ENCODE measurements around the genes KIF26A, AHNAK2 and GPR132.

- PRO-cap = unidirectional peak, plus-strand start at chr14:104138587
Measured at GRCh38 chr14:104138165-104138953, at the start of gene KIF26A. KIF26A (plus strand) TSS chr14:104138587.

GRCh38 chr14:104155556-104156136, 17.3 kb downstream of the KIF26A start:
- PRO-cap = no peak

GRCh38 chr14:104268056-104268426, 129.7 kb downstream of the KIF26A start:
- PRO-cap = no peak

DNA sequence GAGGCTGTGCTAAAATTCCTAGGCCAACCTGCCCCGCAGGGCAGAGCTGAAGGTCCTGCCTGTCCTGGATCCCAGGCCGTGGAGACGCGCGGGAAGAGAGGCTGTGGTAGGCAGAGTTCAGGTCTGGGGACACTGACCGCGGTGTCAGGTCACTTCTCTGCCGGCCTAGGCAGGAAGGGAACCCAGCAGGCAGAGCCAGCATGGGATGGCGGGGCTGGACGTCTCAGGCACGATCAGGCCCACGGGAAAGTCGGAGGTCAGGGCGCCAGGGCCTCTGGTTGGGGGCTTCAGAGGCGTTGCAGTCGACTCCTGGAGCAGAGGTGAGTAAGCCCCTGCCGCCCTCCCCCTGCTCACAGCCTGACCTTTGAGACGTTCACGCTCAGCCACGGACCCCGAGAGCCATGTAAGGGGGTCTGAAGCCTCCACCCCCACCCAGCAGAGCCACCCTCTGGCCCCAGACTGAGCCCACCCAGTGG, 142.7 kb downstream of the KIF26A start:
- PRO-cap = no peak

DNA sequence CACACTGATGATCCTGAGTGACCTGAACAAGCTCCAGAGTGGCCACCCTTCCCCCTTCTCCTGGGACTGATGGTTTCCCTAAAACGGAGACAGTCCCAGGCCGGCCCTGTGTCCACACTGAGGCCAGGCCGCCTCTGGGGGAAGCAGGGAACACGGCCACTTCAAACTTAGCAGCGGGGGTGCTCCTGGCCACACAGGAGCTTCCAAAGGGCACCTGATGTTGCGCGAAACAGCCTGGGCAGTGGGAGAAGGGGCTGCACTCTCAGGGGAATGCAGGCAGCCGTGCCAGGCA, 606 bp downstream of the C14orf180 start:
- PRO-cap = no peak

DNA sequence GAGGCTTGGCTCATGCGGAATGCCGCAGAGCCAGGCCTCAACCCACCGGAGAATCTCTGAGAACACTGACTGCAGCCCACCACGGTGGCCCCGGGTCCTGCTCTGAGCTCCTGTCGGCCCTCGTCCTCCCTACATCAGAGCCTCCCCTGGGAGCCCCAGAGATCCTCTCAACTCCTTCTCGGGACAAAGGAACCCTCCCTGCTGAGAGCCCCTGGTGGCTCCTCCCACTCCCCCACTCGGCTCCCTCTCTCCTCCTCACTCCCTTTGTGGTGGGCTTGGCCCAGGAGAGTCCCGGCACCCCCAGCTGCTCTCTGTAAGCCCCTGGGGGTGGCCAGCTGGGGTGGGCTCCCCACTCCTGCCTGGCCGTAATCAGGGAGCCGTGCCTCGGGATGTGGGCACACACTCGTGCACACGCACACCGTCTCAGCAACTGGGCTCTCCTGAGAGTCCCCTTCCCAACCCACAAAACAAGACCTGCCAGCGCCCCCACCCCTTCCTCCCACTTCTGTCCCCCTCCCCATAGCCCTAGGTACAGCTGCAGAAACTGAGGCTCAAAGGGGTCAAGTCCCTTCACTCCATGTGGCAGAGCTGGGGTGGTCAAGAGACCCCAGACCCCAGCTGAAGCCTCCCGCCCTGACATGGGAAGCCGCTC, 10.9 kb upstream of the INF2 start:
- PRO-cap = bidirectional peak, plus-strand start at position 256 of the sequence, minus-strand start at position 169 of the sequence

DNA sequence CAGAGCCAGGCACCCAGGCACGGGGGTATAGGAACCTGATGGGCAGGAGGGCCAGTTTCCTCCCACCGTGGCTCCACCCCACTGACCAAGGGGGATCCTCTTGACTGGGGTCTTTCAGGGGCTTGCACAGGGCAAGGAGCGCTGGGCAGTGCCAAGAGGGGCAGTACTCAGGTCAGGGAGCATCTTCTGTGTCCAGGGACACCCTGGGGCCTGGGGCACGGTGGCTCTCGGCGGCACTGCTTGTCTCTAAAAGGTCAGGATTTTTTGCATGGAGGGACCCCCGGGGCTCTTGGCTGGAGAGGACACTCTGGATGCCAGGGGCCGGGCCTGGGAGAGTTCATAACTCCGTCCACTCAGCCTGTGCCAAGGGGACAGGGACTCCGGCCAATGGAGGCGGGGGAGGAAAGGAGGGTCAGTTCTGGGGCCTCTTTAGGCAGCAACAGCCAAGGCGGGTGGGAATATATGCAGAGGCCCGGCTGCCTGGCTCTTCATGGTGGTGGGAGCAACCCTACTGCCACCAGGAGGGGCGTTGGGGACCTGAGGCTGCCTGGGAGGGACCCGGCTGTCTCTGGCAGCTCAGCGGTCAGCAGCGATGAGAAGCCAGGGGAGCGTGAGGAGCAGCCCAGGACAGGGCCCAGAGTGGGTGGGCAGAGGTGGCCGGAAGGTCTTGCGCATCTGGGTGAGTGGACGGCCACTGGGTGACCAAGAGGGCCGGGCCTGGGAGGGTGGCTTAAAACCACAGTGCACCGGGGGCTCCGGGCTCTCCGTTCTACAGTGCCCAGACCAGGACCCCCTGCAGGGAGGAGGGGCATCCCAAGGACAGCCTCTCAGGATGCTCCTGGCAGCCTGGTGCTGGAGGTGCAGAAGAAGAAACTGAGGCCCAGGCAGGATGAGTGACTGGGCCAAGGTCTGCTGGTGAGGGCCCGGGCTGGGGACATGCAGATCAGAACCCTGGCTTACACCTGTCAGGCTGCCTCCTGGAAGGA, 9.8 kb downstream of the INF2 start:
- PRO-cap = no peak

GRCh38 chr14:104707192-104707636, 16.8 kb upstream of the ADSS1 start:
- PRO-cap = no peak

DNA sequence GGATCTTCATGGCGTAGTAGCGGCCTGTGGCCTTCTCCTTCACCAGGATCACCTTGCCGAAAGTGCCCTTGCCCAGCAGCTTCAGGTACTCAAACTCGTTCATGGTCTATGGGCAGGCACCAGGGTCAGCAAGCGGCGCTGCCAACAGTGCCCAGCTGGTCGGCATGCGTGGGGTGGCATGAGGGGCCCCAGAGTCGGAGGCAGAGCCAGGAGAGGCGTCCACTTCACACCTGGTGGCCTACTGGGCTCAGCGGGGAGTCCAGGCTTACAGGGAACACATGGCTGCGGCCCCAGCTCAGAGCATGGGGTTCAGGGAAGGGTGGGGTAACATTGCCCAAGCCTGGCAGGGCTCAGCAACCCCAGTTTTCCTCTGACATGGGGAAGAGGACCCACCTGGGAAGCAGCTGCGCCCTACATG, 20.4 kb downstream of the AKT1 start:
- PRO-cap = no peak

DNA sequence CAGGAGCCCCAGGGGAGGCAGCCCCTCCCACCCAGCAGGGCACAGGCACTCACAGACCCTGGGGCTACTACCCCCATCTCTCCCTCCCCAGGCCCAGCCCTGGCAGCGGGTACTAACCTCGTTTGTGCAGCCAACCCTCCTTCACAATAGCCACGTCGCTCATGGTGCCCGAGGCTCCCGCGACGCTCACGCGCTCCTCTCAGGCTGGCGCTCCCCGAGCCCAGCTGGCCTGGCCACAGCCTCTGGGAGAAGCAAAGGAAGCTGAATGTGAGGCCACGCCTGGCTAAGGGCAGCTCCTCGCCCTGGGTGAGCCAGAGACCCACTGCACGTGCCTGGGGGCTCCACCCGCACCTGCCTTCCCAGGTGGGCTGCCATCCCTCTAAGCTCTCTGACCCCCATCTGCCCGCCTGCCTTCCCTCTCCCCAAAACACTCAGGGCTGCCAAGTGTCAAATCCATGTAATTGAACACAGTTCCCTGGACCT, 3.0 kb downstream of the AKT1 start:
- PRO-cap = no peak

- PRO-cap = no peak
Measured at GRCh38 chr14:104825743-104826038, 24.8 kb downstream of the ZBTB42 start.

DNA sequence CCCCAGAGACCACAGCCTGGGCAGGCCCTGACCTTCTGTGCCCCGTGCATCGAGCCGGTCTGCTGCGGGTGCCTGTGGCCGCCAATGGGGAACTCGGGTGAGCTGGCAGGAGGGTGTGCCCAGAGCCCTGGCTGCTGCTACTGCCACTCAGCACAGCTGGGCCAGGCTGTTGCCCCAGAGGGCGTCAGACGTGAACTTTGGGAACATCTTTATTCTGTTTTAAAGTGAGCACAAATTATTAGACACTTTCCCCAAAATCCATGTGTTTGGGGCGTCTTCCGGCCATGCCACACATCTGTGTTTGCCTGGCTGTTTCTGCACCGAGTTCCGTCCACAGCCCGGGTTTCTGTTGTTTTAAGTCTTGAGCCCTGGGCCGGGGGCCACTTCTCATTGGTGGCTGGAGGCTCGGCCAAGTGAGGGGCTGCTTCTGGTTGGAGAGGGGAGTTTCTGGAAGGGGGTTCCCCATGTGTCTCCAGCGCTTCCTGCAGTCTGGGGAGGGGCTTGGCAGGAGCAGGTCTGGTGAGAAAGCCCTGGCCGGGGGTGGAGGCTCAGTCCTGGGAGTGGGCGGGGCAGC, 7.7 kb downstream of the CEP170B start:
- PRO-cap = no peak

DNA sequence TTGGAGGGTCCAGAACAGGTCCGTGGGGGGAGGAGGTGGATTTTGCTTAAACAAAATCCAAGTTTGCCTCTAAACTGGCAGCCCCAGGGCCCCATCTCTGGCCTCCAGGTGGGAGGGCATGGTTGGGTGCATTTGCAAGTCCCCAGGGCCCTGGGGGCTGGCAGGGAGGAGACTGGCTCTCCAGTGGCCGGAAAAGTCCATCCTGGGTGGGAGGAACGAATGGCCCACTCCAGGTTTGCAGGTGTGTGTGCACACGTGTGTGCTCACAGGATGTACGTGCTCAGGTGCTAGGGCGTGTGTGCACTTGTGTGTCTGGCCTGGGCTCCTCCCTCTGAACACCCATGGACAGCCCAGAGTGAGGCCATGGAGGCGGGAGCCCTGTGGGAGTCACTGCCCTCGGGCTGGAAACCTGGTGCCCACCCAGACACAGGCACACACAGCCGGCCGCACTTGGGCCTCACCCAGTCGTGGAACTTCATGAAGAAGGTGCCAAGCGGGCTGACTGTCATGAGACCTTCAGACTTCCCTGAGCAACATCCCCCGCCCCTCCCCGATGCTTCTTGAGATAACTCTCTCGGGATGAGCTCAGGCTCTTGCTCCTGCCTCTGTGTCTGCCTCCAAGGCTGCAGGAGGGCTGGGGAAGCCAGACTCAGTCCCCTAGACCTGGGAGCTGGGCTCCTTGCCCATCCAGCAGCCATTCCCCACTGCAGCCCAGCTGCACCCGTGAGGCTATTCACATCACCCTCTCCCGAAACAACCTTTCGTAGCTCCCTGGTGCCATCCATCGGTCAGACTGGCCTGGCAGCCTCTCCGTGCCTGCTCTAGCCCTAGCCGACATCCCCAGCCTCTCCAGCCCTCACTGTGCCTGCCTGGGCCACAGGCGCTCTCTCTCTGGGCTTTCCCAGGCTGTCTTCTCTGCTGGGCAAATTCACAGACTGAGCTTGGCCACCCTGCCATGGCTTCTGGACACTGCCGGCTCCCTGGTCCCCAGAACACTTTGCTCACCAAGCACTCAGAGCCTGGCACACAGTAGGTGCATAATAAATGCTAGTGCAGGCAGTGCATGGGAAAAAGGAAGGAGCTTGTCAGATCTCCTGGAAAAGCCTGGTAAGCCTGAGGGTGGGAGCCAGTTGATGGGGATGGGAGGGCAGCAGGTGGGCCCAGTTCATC, 9.3 kb downstream of the AHNAK2 start:
- PRO-cap = no peak

DNA sequence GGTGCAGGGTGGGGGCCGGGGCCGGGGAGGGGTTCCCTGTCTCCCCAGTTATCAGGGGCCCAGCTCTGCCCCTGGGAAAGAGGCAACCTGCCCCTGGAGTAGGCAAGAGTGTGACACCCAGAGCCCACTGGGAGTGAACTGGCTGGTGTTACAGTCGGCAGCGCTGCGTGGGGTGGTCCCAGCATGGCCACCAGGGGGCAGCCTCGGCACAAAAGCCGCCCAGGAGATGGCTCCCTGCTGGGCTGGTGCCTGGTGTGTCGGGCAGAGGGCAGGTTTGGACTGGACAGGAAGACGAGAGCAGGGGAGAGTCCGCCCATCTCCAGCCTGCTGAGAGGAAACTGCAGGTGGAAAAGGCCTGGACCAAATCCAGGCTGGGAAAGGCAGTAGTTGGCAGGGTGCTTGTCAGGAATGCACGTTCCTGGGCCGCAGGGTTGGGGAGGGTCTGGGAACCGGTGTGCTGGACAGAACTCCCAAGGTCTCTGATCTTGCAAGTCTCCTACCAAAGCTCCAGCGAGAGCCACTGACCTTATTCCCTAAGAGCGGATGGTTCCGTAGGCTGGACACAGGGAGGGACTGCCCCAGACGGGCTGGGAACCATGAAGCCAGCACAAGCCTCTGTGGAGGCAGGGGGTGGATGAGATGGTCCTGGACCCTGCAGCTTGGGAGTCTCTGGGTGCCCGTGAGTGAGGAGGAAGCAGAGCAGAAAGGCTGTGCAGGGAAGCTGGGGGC, 1.9 kb downstream of the AHNAK2 start:
- PRO-cap = no peak

DNA sequence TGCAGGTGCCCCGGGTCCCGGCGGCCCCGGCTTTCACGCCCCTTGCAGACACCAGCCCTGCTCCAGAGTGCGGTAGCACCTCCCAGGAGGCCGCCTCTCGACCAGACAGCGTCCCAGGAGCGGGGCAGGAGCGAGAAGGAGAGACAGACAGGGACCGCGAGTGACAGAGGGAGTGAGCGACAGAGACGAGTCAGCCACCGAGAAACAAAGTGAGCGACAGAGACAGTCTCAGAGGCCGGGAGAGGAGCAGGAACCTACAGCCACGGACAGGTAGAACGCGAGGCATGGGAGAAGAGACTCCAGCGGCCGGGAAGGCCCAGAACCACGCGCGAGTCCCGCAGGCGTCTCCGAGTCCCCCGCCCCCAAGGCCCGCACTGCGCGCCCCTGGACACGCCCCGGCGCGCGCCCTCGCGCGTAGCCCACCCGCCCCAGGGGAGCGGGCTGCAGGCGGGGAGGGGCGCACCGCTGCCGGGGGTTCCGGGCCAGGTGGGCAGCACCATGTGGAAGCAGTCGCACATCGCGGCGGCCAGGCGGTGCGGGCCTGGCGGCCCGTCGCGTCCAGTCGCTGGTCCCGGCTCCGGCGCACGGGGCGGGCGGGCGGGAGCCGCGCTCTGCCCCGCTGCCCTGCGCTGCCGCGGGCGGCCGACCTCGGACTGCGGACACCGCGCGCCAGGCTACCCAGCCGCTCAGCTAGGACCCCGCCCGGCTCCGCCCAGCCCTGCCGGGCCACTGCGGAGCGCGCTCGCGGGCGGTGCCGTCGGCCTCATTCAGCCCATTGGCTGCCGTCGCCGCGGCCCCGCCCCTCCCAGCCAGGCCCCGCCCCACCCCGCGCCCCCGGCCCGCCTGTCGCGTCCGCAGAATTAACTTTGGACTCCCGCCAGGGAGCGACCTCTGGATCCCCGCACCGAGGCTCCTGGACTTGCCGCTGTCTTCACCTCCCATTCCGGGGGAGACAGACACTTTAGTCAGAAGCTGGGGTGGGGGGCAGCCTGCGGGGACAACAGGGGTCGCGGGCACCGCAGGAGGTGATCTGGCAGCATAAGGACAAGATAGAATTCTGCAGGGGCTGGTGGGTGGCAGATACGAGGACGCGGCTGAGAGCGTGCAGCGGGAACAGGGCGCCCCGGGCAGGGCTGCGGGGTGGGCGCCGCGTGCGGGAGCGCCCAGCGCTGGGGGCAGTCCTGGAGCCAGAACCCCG, at the start of gene AHNAK2:
Gene AHNAK2 (minus strand): TSS at position 655 of the 1,198 bp plus-strand sequence.
- PRO-cap = unidirectional peak, minus-strand start at position 655 of the sequence; unidirectional peak, minus-strand start at position 731 of the sequence

- PRO-cap = bidirectional peak, plus-strand start at chr14:104986519, minus-strand start at chr14:104986411
Measured at GRCh38 chr14:104985918-104986933, 638 bp downstream of the CLBA1 start.

DNA sequence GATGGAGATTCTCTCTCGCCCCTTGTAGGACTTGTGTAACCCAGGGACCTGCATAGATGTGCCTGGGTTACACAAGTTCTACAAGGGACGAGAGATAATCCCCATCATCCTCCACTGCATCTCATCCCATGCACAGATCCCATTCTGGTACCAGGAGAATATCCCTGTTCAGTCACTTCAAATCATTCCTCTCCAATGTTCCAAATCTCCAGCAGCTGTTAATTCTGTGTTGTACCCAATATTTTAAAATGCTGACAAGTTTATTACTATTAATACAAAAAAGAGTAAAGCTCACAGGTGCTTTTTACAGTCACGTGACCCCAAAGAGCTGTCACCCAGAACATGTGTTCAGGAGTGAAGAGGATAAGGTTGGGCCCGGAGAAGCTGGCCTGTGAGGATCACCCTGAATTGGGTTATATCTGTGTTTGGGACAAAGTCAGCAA, 2.7 kb downstream of the CDCA4 start:
- PRO-cap = no peak

- PRO-cap = bidirectional peak, plus-strand start at chr14:105065637, minus-strand start at chr14:105065430
Measured at GRCh38 chr14:105065340-105066295, at the start of gene GPR132. GPR132 (minus strand) TSS chr14:105065430.

GRCh38 chr14:105088145-105088760, 23.0 kb upstream of the GPR132 start:
- PRO-cap = no peak

GRCh38 chr14:105201703-105202538, 20.8 kb upstream of the NUDT14 start:
- PRO-cap = no peak

All from type B pancreatic cell (in vitro differentiated cells).